ENCODE results near the genes DOCK6, PRKCSH, ZNF491, ZNF700, FBXW9 and BEST2.

GRCh38 chr19:11261792-11262905, at the start of gene DOCK6:
TSS of gene DOCK6 (minus strand) at chr19:11262524.
- RRBS, result 3% methylated on average over 23 of the region's 99 CpGs

GRCh38 chr19:11286454-11286914, 9.5 kb upstream of the TSPAN16 start:
- RRBS, result no CpG with 5 or more reads among the region's 4 CpGs

DNA sequence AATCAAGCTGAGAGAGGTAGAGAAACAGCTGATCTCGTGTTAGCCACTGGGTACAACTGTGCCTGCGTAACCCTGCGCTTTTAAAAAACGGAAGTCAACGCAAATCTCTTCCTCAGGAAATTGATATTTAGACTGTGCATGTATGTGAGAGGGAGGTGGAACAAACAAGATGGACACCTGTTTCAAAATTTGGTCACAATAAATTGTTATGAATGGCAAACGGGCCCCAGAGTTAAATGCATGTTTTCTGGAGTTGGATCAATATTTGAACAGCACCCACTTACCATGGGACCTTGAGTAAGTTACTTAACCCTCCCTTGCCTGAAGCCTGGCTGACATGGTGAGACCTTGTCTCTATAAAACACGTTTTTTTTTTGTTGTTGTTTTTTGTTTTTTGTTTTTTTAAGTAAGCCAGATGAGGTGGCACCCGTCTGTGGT, 3.2 kb upstream of the EPOR start:
- RRBS, result no CpG with 5 or more reads among the region's 8 CpGs

GRCh38 chr19:11434793-11436003, at the start of gene PRKCSH:
TSS of gene PRKCSH (plus strand) at chr19:11435635.
- RRBS, result under 1% methylated on average over 9 of the region's 68 CpGs

- RRBS, result no CpG with 5 or more reads among the region's 23 CpGs
Measured at GRCh38 chr19:11436004-11436557, 646 bp downstream of the PRKCSH start.

- RRBS, result no CpG with 5 or more reads among the region's 12 CpGs
Measured at GRCh38 chr19:11552600-11553172, 6.3 kb downstream of the ELOF1 start.

- RRBS, result 3% methylated on average over 18 of the region's 62 CpGs
Measured at GRCh38 chr19:11798165-11799445, at the start of gene ZNF491. TSS of gene ZNF491 (plus strand) at chr19:11798523.

DNA sequence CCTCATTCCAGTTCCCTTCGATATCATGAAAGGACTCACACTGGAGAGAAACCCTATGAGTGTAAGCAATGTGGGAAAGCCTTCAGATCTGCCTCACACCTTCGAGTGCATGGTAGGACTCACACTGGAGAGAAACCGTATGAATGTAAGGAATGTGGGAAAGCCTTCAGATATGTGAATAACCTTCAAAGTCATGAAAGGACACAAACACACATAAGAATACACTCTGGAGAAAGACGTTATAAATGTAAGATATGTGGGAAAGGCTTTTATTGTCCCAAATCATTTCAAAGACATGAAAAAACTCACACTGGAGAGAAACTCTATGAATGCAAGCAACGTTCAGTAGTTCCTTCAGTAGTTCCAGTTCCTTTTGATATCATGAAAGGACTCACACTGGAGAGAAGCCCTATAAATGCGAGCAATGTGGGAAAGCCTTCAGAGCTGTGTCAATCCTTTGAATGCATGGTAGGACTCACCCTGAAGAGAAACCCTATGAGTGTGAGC, 16.2 kb upstream of the ZNF439 start:
- RRBS, result no CpG with 5 or more reads among the region's 6 CpGs

DNA sequence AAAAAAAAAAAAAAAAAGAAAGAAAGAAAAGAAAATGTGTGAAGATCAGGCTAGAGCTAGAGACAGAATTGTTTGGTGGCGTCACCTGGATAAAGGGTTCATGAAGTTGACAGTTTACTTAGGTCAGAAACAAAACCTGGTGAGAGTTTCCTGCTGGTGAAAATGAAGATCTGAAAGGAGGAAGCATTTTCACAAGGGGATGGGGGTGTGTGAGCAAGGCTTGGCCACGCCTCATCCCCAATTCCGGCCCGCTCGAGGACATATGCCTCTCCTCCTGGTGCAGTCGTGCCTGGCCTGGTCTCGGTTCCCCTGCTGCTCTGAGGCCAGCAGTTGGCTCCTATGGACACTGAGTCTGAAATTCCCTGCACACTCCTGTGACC, 483 bp upstream of the ZNF700 start:
- RRBS, result no CpG with 5 or more reads among the region's 7 CpGs

- RRBS, result 1% methylated on average over 26 of the region's 61 CpGs
Measured at GRCh38 chr19:11924814-11925764, at the start of gene ZNF700. TSS of gene ZNF700 (plus strand) at chr19:11925107.

DNA sequence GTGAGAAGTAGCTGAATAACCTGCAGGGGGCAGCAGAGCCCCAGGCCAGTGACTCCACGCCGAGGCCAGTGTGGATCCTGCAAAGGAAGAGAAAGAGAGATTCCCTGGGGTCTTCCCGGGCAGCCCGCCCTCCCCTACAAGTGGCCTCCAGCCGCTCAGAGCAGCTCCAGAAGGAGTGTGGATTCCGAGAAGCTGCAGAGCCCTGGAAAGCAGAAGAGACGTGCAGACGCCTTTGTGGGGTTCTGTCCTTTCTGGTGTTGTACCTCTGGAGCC, 869 bp upstream of the ZNF763 start:
- RRBS, result no CpG with 5 or more reads among the region's 8 CpGs

- RRBS, result no CpG with 5 or more reads among the region's 7 CpGs
Measured at GRCh38 chr19:11978749-11979300, 14.0 kb downstream of the ZNF763 start.

GRCh38 chr19:12668023-12668466, 1.2 kb downstream of the WDR83OS start:
- RRBS, result no CpG with 5 or more reads among the region's 6 CpGs

DNA sequence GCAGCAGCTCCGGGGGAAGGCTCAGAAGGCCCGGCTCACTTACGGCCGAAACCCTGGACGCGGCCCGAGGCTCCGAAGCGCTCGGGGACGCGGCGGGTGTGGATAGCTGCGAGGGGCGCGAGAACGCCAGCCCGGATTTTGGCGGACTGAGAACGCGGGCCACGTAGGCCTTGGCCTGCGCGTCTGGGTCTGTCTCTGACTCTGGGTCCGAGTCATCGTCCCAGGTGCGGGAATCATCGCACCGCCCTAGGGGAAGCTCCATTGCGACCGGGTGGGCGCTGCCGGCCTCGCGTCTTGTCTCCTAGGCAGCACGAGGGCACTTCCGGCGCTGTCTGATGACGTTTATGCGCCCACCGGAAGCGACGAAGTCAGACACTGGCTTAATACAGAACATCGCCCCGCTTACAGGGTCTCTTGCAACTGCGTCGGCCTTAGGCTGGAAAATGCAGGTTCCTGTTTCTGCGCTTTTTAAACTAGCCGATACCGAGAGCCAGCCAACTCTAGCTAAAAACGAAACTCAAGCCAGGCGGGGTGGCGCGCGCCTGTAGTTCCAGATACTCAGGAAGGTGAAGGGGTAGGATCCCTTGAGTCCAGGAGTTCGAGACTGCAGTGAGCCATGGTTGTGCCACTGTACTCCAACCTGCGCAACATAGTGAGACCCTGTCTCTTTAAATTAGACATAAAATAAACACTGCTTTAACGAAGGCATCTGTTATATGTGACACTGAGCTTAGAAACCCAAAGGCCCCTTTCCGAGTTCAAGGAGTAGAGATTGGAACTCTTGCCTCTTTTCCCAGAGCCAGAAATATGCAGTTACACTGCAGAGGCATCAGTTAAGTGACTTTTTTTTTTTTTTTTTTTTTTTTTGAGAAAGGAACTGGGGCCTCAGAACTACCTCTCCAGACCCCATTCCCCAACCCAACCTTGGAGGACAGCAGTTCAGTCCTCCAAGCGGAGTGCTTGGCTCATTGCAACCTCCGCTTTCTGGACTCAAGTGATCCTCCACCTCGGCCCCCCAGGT, at the start of gene FBXW9:
FBXW9 (minus strand) TSS at position 312 of the 1,021 bp plus-strand sequence.
- RRBS, result 2% methylated on average over 14 of the region's 62 CpGs

GRCh38 chr19:12699350-12700003, 3.0 kb upstream of the FBXW9 start:
- RRBS, result no CpG with 5 or more reads among the region's 6 CpGs

GRCh38 chr19:12751444-12751933, at the start of gene BEST2:
TSS of gene BEST2 (plus strand) at chr19:12751791.
- RRBS, result 75% methylated on average over 5 of the region's 14 CpGs

- RRBS, result no CpG with 5 or more reads among the region's 19 CpGs
Measured at GRCh38 chr19:12799736-12800706, 1.6 kb downstream of the PRDX2 start.

- RRBS, result no CpG with 5 or more reads among the region's 12 CpGs
Measured at GRCh38 chr19:12805872-12806323, 486 bp upstream of the RNASEH2A start.

GRCh38 chr19:12939942-12940715, 1.7 kb downstream of the CALR start:
- RRBS, result no CpG with 5 or more reads among the region's 15 CpGs

- RRBS, result no CpG with 5 or more reads among the region's 14 CpGs
Measured at GRCh38 chr19:12946779-12947699, 1.4 kb downstream of the RAD23A start.

Measured in NB4 (cell line).